Occipital lobe (tissue), 2 donors: ENCODE measurements around the gene NAGLU.

DNA sequence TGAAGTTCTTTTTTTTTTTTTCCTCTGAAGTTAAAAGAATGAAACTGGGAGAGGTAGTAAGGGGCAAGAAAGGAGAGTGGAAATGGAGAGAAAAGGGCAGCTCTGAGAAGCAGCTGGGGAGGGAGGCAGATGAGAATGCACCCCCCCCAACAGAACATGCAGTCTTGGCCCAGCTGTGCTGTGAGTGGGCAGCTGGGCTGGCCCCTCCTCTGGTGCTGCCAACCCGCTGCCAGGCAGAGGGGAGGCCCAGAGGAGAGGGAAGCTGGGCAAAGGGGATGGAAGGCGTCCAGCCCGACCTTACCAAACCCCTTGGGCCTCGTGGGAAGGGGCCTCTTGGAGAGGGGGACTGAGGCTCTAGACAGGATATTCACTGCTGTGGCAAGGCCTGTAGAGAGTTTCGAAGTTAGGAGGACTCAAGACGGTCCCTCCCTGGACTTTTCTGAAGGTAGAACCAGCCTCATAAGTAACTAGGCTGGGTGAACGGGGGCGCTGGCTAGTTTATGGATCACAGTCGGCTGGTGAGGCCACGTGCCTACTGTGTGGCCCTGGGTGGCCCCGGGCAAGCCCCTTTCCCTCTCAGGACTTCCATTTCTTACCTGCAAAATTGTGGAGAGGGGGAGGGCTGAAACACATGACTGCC is 987 bp upstream of the STAT5A start:
- RAMPAGE, long total RNA, result no peak

DNA sequence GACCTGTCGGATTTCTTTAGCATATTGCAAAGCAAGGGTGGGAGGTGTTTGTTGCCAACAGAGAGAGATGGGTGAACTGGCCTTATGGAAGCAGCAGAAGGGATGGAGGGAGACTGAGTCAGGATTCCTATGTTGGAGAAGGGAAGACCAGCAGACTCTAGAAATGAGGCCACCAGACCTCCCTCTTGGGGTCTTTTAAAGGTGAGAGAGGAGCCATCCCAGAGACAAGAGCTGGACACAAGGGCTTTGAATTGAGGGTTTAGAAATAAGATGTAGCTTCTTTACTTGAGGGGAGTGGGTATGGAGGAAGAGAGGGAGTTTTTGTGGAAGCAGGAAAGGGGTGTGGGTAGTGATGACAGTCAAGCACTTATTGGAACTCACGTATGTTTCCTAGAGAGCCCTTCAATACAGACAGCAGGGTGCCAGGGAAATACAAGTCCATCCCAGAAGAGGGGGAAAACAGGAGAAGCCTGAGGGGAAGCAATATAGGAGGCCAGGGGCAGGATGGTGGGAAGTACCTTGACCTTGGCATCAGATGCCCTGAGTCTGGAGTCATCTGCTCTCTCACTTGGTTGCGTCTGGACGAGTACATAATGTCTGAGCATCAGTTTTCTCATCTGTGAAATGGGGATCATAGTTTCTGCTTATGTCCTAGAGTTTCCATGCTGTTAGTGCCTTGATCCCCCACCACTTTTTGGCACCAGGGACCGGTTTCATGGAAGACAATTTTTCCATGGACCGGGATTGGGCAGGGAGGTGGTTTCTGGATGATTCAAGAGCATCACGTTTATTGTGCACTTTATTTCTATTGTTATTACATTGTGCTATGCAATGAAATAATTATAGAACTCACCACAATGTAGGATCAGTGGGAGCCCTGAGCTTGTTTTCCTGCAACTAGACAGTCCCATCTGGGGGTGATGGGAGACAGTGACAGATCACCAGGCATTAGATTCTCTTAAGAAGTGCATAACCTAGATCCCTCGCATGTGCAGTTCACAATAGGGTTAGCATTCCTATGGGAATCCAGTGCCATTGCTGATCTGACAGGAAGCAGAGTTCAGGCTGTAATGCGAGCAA is 2.2 kb downstream of the STAT5A start:
- RAMPAGE, long total RNA, result no peak

- RAMPAGE, long total RNA, result no peak
Measured at GRCh38 chr17:42295377-42295833, 7.1 kb downstream of the STAT5A start.

GRCh38 chr17:42310472-42310636 is 22.1 kb downstream of the STAT5A start:
- RAMPAGE, long total RNA, result no peak

DNA sequence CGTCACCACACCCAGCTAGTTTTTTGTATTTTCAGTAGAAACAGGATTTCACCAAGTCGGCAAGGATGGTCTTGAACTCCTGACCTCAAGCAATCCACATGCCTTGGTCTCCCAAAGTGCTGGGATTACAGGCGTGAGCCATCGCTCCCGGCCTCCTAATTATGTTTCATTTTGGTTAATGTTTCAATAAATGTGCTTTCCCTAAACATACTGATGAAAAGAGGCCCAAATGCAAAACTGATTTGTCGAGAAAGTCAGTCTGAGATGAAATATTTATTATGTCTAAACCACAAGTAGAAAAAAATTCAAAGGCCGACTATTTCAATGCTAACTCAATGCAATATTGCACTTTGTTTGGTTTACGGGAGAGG is 9.9 kb downstream of the STAT3 start:
- RAMPAGE, long total RNA, result no peak

DNA sequence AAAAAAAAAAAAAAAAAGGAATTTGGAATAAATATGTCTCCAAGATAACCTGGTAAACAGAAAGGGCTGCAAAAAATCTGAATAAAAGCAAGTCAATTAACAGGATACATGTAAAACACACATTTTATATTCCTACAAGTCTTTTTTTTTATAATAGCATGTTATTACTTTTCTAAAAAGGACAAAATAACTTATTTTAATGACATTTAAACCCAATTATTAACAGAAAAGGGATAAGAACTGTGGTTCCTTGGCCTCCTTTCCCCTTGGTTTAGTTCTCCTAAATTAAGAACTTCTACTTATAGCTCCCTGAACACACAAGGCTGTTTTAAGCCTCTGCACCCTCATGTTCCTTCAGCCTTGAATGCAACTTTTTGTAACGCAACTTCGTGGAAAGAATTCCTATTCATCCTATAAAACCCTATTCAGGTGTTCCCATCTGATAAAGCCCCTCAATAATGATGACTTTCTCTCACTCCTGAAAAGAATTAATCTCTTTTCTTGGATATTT is 6.5 kb downstream of the STAT3 start:
- RAMPAGE, long total RNA, result no peak

GRCh38 chr17:42416444-42416947 is 6.6 kb downstream of the CAVIN1 start:
- RAMPAGE, long total RNA, result no peak

GRCh38 chr17:42422967-42423043 is 251 bp downstream of the CAVIN1 start:
- RAMPAGE, long total RNA, result no peak

DNA sequence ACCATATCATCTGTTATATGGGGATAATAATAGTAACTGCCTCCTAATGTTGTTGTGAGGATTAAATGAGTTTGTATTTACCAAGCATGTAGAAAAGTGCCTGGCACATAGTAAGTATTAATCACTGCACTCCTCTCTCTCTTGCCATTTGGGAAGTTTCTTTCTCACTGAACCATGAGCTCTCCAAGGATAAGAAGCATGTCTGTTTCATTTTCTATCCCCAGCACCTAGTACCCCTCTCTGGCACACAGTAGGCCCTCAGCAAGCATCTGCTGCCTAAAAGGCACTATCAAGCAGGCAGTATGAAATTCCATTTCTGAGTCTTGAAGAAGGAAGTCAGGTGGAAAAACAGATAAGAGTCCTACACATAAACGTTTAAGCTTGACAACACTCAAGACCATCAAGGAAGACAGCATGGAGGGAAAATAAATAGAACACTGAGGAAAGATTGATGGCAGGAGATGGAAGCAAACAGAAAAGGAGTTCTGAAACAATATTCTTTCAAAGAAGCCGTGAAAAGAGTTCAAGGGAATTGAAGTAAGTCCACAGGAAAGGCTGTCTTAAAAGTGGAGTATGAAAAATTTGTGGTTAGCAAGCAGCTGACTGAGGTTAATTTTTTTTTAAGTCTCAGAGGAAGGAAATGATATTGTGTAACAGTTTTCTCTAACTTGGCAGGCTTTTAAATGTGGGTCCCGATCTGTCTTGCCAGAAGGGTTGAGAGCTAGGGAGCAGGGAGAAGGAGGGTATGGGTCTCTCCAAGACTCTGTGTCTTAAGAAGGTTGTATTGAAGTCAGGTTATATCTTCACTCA is 2.1 kb upstream of the ATP6V0A1 start:
- RAMPAGE, long total RNA, result no peak

DNA sequence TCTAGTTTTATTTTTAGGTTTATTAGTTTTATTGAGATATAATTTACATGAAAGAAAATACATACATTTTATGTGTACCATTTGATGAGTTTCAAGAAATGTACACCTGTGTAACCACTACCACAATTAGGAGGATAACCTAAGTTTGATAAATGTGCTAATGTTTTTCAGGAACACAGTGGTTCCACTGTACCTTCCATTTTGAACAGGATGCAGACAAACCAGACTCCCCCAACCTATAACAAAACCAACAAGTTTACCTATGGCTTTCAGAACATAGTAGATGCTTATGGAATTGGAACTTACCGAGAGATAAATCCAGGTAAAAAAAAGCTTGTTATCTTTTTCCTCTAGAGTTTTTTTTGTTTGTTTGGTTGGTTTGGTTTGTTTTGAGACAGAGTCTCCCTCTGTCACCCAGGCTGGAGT is 31.7 kb downstream of the ATP6V0A1 start:
- RAMPAGE, long total RNA, result no peak

DNA sequence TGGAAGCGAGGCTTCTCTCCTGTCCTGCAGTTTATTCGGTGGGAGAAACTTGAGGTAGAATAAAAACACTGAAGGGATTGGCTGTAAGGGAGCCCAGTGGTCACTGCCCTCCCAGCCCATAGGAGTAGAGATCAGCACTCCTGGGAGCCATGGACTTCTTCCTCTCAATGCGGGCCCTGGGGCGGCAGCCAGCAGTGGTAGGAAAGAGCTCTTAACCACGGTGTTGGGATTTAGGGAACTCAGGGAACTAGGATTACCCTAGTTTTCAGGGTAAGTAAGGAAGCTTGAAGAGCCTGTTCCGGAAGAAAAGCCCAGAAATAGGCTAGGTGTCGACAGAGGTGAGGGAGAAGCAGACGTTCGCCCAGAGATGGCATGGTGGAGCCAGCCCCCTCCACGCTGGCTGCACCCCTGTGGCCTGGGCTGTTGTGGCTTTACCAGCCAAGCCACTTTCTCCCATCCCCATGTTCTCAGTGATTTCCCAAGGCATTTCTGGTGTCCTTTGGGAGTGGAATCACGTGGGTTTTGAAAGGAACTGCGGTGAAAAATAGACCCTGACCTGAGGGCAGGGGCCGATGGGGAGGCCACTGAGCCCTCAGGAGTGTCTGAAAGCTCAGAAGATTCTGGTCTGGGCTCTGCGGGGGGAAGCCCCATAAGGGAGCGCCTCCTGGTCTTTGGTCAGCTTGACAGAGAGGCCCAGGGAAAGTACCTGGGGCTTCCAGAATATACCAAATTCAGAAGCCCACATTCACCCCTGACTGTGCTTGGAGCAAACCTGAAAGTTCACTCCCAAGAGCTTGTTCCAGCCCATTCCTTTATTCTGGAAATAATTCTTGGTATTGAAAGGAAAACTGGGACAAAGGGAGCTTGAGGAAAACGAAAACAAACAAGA is 23.5 kb upstream of the NAGLU start:
- RAMPAGE, long total RNA, result no peak

DNA sequence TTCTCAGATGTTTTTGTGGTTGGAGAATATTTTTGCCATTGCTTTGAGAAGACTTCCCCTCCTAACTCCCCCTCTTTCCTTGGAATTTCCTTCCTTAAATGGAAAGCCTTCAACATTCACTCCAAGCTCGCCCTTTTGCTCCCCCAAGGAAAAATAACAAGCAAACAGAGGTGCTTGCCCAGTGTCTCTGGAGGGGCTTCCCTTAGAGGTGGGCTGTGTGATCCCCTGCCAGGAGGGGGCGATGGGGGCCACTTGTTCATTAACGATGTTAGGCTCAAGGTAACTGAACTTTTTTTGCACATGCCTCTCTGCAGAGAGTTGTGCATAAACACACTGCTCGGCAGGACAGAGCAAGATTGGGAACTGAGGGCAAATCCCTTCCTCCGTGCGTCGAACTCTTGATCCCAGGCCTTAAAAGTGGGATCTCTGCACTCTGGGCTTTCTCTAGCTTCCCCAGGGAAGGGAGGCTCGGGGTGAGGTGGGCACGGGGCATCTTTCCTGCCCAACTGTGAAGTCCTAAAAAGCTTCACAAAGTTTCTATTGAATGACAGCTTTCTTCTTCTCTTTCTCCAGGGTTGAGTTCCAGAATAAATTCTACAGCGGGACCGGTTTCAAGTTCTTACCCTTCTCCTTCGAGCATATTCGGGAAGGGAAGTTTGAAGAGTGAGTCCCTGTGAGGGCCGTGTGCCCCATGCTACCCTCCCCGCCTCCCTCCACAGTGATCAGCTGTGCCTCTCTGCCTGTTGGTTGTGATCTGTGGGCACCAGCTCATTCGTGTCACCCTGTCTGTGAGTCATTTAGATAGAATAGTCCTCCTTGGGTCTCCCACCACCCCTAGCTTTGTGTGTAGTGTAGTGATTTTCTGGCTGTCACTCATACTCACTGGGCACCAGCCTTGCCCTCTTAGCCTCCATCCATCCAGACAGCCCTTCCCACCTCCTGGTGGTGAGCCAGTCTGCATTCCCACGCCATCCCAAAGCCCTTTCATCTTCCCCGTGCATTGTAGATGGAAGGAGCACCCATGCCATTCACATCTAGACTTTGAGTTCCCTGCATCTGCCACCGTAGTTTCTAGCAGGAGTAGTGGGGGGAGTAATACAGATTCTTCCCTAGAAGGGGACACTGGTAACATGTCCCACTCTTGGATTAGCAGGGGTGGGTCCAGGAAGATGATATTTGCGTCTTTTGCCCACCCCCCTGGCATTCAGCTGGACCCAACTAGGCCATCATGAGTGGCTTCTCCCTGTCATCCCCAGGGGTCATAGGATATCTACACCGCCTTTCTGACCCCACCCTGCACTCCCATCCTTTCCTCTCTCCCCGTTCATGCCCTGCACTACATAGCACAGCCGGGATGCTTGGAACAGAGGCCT is 15.1 kb upstream of the NAGLU start:
- RAMPAGE, long total RNA, result no peak

DNA sequence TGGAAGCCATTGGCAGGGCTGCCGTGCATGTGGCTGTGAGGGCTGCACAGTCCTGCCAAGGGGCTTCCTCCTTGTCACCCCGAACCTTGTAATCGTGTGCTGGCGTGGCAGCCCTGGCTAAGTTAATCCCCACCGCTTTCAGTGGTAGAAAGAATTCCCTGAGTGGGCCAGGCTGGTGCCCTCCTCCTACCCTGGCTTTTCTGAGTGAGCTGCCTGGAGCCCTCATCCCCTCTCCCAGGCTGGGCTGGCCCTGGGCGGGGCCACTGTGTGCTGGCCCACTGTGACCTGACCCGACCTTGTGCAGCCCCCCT is 14.0 kb upstream of the NAGLU start:
- RAMPAGE, long total RNA, result no peak

DNA sequence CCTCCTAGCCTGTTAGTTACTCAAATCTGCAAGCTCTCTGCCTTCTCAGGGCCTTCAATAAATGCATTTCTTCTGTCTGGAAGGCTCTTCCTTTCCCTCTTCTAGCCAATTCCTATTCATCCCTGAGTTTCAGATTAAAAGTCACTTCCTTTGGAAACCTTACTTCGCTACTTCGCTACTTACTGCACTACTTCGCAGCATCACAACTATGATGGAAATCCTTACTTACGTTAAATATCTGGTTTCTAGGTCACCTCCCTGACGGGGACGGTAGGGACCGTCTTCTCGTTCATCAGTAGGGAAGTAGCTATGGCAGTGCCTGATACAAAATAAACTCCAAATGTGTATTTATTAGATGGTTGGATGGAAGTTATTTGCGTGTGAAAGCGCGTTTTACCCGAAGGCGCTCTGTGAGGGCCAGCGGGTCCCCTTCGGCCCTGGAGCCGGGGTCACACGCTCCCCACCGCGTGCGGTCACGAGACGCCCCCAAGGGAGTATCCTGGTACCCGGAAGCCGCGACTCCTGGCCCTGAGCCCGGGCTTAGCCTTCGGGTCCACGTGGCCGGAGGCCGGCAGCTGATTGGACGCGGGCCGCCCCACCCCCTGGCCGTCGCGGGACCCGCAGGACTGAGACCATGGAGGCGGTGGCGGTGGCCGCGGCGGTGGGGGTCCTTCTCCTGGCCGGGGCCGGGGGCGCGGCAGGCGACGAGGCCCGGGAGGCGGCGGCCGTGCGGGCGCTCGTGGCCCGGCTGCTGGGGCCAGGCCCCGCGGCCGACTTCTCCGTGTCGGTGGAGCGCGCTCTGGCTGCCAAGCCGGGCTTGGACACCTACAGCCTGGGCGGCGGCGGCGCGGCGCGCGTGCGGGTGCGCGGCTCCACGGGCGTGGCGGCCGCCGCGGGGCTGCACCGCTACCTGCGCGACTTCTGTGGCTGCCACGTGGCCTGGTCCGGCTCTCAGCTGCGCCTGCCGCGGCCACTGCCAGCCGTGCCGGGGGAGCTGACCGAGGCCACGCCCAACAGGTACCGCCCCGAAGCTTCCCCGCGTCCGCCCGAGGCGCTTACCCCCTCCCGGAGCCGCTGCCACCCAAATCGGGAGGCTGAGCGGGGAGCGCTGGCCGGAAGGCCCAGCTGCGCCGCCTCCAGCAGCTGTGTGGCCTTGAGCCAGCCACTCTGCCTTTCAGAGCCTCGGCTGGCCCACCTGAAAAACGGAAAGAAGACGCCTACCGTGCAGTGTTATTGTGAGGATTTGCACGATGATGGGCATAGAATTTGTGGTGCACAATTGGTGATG is at the start of gene NAGLU:
Gene NAGLU, plus strand, starts transcription at position 603 of the 1,288 bp plus-strand sequence.
- RAMPAGE, long total RNA, result no peak

DNA sequence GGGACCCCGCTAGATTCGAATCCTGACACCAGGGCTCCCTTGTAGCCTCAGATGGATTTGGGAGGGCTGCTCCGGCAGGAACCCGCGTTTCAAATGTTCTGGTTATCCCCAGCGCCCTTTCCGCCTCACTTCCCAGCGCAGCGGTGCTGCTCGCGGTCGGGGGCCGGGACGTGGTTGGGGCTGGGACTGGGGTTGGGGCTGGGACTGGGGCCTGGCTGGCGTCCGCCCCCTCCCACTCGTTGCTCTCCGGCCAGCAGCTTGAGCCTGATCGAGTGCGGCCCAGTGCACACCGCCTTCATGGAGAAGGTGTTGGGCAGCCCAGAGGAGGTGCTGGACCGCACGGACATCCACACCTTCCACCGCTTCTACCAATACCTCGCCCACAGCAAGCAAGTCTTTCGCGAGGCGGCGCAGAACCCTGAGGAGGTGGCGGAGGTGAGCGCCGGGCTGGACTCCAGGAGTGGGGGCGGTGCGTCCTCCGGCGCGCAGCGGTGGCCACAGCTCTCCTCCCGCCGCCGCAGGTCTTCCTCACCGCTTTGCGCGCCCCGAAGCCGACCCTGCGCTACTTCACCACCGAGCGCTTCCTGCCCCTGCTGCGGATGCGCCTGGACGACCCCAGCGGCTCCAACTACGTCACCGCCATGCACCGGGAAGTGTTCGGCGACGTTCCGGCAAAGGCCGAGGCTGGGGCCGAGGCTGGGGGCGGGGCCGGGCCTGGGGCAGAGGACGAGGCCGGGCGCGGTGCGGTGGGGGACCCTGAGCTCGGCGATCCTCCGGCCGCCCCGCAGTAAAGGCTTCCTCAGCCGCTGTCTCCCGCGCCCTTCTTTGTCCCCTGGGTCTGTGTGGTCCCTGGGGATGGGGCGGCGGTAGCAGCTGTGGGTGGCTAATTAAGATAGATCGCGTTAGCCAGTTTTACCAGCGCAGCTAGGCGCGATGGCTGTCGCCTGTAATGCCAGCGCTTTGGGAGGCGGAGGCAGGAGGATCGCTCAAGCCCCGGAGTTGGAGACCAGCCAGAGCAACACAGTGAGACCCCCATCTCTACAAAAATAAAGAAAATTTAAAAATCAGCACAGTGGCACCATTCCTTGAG is 1.8 kb downstream of the HSD17B1 start:
- RAMPAGE, long total RNA, result start-site peak on the plus strand centred at position 328 of the sequence, 849 bp wide, 26 and 17 reads in 2 replicates

- RAMPAGE, long total RNA, result no peak
Measured at GRCh38 chr17:42577926-42579030, 749 bp upstream of the PSMC3IP start.

GRCh38 chr17:42632842-42633586 is 23.5 kb downstream of the TUBG1 start:
- RAMPAGE, long total RNA, result no peak

DNA sequence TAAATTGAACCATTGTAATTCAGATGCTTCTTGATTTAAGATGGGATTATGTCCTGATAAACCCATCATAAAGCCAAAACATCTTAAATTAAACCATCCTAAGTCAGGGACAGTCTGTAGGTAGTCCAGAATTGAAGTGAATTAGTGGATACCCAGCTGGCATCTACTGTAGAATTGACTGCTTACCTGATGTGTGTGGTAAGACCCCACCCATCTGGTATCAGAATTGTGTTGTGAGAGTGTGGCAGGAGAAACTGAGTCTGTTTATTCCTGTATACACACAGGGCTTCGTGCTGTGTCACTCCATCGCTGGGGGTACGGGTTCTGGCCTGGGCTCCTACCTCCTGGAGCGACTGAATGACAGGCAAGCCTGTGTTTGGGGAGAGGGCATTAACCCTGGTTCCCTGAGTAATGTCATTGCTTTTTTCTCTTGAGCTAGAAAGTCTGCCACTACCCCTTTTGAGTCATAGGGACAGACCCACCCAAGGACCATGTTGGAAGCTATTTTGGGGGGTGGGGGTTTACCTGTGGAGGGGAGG is 3.7 kb downstream of the TUBG2 start:
- RAMPAGE, long total RNA, result no peak

DNA sequence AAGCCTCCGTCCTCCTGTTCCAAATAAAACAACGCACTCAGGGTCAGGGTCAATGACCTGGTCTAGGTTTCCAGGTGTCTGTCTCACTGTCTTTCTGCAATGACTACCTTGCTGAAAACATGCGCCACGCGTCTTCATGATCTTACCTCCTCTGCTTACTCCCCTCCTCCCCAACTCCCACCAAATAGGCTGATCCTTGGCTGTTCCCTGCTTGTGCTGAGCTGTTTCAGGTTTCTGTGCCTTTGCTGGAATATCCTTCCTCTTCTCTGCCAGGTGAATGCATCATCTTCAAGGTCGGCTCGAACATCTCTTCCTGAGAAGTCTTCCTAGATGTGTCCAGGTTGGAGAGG is 14.8 kb downstream of the AOC3 start:
- RAMPAGE, long total RNA, result no peak

- RAMPAGE, long total RNA, result no peak
Measured at GRCh38 chr17:42980677-42981688, 618 bp downstream of the RUNDC1 start.